IMR-90 (cell line): ENCODE measurements around a stretch of chr10.

- RRBS = no CpG with 5 or more reads among the region's 4 CpGs
CAGE:
- cytosol, long polyA plus RNA = no peak
- long polyA plus RNA = no peak
- nucleus, long polyA plus RNA = no peak
Observed at GRCh38 chr10:57964161-57964921, 303.4 kb downstream of the IPMK start.

DNA sequence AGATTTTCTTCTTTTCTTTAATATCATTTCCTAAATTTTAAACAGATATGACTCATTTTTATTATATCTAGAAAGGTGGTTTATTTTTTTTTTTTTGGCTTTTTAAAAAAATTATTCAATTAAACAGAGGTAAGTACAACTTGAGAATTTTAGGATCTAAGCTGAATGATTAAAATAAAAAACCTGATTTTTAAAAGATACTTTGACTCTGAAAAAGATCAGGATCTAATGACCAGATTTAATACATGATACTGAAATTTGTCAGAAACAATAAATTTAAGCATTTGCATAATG lies 215.2 kb downstream of the IPMK start:
CAGE:
- cytosol, long polyA plus RNA = no peak
- long polyA plus RNA = no peak
- nucleus, long polyA plus RNA = no peak

DNA sequence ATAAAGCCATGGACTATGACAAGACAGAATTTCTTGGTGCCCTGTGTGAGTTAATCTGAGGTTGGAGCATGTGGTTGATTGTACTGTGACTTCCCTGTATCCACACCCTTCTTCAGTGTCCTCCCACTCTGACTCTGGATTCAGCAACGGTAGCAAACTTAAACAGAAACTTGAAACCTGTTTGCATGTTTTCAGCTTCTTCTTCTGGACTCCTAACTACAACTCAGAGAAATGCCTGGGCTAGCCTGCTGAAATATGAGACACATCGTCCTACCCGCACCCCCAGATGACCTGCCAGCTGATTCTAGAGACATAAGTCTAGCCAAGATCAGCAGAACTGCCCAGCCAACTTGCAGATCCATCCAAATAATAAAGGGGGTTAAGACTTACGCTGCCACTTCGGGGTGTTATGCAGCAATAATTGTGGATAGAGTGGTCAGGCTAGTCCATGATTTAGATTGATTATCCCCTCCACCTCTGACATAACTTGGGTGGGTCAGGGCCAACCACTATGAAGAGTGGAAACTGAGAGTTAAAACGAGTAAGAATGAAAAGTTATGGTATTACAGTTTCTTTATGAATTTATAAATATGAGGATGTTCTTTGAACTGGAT lies 78.3 kb downstream of the IPMK start:
- RRBS = no CpG with 5 or more reads among the region's 6 CpGs
CAGE:
- cytosol, long polyA plus RNA = no peak
- long polyA plus RNA = no peak
- nucleus, long polyA plus RNA = no peak

GRCh38 chr10:58335288-58336163 lies 720 bp downstream of the UBE2D1 start:
- RRBS = 2% methylated on average over 17 of the region's 41 CpGs
CAGE:
- cytosol, long polyA plus RNA = no peak
- long polyA plus RNA = no peak
- nucleus, long polyA plus RNA = no peak

GRCh38 chr10:58384584-58384832 lies 702 bp upstream of the TFAM start:
- RRBS = no CpG with 5 or more reads among the region's 4 CpGs
CAGE:
- cytosol, long polyA plus RNA = no peak
- long polyA plus RNA = no peak
- nucleus, long polyA plus RNA = no peak

DNA sequence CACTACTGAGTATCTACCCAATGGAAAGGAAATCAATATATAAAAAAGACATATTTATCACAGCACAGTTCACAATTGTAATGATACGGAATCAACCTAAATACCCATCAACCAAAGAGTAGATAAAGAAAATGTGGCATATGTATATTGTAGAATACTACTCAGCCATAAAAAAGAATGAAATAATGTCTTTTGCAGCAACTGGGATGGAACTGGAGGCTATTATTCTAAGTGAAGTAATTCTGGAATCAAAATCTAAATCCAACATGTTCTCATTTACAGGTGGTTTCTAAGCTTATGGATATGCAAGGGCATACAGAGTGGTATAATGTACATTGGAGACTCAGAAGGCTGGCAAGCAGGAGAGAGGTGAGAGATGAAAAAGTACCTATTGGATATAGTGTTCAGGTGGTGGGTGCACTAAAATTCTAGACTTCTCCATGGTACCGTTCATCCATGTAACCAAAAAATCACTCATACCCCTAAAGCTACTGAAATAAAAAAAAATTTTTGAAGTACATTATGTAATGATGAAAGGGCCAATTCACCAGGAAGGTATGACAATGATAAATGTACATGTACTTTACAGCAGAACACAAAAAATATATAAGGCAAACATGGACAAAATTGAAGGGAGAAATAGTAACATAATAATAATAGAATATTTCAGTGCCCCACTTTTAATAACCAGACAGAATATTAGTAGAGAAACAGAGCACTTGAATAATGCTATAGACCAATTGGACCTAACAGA lies 26.5 kb downstream of the BICC1 start:
- RRBS = no CpG with 5 or more reads among the region's 2 CpGs
CAGE:
- cytosol, long polyA plus RNA = no peak
- long polyA plus RNA = no peak
- nucleus, long polyA plus RNA = no peak

GRCh38 chr10:58755673-58756025 lies 243.0 kb downstream of the BICC1 start:
- RRBS = no CpG with 5 or more reads among the region's 4 CpGs
CAGE:
- cytosol, long polyA plus RNA = no peak
- long polyA plus RNA = no peak
- nucleus, long polyA plus RNA = no peak

- RRBS = no CpG with 5 or more reads among the region's 3 CpGs
CAGE:
- cytosol, long polyA plus RNA = no peak
- long polyA plus RNA = no peak
- nucleus, long polyA plus RNA = no peak
Observed at GRCh38 chr10:58789575-58789953, 276.9 kb downstream of the BICC1 start.

- RRBS = no CpG with 5 or more reads among the region's 3 CpGs
CAGE:
- cytosol, long polyA plus RNA = no peak
- long polyA plus RNA = no peak
- nucleus, long polyA plus RNA = no peak
Observed at GRCh38 chr10:59001856-59002476, 174.5 kb upstream of the PHYHIPL start.

GRCh38 chr10:59037437-59037869 lies 139.0 kb upstream of the PHYHIPL start:
- RRBS = no CpG with 5 or more reads among the region's 1 CpG
CAGE:
- cytosol, long polyA plus RNA = no peak
- long polyA plus RNA = no peak
- nucleus, long polyA plus RNA = no peak

- RRBS = no CpG with 5 or more reads among the region's 1 CpG
CAGE:
- cytosol, long polyA plus RNA = no peak
- long polyA plus RNA = no peak
- nucleus, long polyA plus RNA = no peak
Observed at GRCh38 chr10:59674153-59674668, 35.4 kb downstream of the SLC16A9 start.

GRCh38 chr10:59750479-59751078 lies 2.7 kb downstream of the MRLN start:
- RRBS = no CpG with 5 or more reads among the region's 8 CpGs
CAGE:
- cytosol, long polyA plus RNA = no peak
- long polyA plus RNA = no peak
- nucleus, long polyA plus RNA = no peak

- RRBS = no CpG with 5 or more reads among the region's 12 CpGs
CAGE:
- cytosol, long polyA plus RNA = no peak
- long polyA plus RNA = start-site peak on the plus strand at chr10:59792999-59793028, 44 and 22 reads in 2 replicates
- nucleus, long polyA plus RNA = no peak
Observed at GRCh38 chr10:59792865-59793275, 39.6 kb upstream of the MRLN start.

DNA sequence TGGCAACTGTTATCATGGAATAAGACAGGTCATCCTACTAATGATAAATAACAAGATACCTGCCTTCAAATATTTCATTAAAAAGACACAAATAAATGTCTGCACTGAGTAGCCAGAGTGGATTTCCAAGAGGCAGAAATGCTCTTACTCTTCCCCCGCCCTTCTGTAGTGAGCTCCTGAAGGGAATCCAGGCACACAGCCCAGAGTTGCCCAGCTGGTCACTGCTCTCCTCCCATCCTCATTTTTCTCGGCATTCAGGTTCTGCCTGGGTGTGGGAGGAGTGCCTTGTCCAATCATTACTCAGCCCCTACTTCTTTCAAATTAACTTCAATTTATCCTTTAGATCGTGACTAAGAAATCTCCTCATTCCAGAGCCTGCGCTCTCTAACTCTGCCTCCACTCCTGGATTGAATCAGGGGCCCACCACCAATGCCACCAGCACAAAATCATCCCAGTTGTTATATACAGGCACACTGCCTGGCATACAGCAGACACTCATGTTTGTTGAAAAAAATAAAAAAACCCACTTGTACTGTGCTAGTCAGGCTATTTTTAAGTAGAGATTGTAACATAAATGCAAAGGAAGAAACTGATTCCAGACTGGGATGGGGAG lies 12.2 kb downstream of the CCDC6 start:
- RRBS = no CpG with 5 or more reads among the region's 4 CpGs
CAGE:
- cytosol, long polyA plus RNA = no peak
- long polyA plus RNA = no peak
- nucleus, long polyA plus RNA = no peak

CAGE:
- cytosol, long polyA plus RNA = no peak
- long polyA plus RNA = no peak
- nucleus, long polyA plus RNA = no peak
Observed at GRCh38 chr10:59960794-59961122, 54.4 kb upstream of the CCDC6 start.

GRCh38 chr10:60059331-60060107 lies 153.2 kb upstream of the CCDC6 start:
- RRBS = no CpG with 5 or more reads among the region's 7 CpGs
CAGE:
- cytosol, long polyA plus RNA = no peak
- long polyA plus RNA = no peak
- nucleus, long polyA plus RNA = no peak

DNA sequence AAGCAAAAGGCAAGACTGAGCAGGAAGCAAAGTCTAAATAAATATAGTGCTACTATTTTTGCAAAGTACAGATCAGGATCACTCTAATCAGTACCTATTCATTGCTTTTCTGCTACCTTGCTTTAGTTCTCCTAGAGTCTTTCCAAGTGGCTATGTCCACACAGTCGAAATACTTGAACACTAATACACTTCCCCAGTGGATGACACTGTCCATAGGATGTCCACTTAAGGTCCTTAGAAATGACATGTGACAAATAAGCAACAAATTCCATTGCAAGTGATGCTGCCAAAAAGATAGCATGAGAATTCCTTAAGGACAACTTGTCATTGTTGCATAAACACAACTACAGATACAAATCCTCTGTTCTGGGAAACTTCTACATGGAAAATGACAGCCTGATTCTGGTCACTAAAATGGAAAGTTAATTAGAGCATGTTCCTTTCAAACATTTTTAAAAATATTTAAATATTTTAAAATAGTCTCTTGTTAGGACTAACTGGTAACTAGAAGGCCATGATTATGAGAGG lies 93.6 kb downstream of the ANK3 start:
- RRBS = no CpG with 5 or more reads among the region's 1 CpG
CAGE:
- cytosol, long polyA plus RNA = no peak
- long polyA plus RNA = no peak
- nucleus, long polyA plus RNA = no peak

- RRBS = no CpG with 5 or more reads among the region's 2 CpGs
CAGE:
- cytosol, long polyA plus RNA = no peak
- long polyA plus RNA = no peak
- nucleus, long polyA plus RNA = no peak
Observed at GRCh38 chr10:60708597-60709063, 69.6 kb upstream of the CDK1 start.

- RRBS = no CpG with 5 or more reads among the region's 14 CpGs
CAGE:
- cytosol, long polyA plus RNA = no peak
- long polyA plus RNA = no peak
- nucleus, long polyA plus RNA = no peak
Observed at GRCh38 chr10:60733747-60734594, 44.3 kb upstream of the CDK1 start.

DNA sequence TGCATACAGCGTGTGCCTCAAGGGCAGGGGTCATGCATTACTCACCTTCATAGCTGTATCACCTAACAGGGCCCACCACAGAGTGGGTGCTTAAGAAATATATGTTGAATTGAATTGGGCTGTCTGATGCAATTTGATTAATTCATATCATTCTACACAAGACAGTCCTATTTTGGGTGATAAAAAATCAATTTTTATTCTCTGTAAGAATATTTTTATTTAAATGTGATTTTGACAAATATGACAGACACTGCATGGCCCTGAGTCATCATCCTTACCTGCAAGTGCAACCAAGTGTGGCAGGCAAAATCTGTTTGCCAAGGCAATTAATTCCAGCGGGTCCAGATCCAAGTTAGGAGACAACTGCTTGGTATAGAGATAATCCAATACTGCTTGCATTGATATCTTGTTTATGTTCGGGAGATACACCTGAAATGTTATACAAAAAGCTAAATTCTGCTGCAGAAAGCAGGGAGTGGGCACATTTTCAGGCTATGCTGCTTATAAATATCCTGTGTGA lies 66.3 kb downstream of the RHOBTB1 start:
- RRBS = no CpG with 5 or more reads among the region's 3 CpGs
CAGE:
- cytosol, long polyA plus RNA = no peak
- long polyA plus RNA = no peak
- nucleus, long polyA plus RNA = no peak